Fibroblast of the aortic adventitia (primary cell): Measurements from ENCODE around the genes MIA and GRIK5.

DNA sequence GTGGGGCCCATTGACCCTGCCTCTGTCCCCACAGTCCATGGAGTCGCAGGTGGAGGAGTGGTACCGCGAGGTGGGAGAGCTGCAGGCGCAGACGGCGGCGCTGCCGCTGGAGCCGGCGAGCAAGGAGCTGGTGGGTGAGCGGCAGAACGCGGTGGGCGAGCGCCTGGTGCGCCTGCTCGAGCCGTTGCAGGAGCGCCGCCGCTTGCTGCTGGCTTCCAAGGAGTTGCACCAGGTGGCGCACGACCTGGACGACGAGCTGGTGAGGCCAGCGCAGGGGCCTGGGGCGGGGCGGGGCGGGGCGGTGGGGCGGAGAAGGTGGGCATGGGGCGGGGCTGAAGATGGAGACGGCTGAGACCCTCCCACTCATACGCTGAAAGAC is 27.5 kb upstream of the SHKBP1 start:
- CAGE, long polyA plus RNA, result no peak

DNA sequence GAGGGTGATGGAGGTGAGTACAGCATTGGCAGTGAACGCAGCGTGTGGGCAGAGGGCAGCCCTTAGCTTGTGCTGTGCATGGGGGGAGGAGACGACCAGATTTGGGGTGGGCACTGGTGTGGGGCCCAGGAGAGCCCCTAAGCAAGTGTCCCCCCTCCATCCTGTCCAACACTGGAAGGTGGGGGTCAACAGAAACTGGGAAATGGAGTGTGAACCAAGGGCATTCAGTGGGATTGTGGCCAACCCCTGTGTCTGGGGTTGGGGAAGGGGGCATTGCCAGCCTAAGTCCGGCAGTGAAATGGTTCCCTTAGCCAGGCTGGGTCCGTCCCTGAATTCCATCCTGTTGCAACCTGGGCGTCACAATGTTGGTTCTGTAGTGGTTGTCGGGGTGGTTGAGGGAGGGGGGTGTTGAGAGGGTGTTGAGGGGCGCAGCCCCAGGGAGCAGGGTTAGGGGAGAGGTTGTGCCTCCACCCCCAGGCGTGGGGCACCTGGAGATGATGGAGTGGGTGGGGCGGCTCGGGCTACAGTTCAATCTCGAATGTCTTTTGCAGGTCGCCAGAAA is 23.4 kb downstream of the NUMBL start:
- CAGE, long polyA plus RNA, result no peak

DNA sequence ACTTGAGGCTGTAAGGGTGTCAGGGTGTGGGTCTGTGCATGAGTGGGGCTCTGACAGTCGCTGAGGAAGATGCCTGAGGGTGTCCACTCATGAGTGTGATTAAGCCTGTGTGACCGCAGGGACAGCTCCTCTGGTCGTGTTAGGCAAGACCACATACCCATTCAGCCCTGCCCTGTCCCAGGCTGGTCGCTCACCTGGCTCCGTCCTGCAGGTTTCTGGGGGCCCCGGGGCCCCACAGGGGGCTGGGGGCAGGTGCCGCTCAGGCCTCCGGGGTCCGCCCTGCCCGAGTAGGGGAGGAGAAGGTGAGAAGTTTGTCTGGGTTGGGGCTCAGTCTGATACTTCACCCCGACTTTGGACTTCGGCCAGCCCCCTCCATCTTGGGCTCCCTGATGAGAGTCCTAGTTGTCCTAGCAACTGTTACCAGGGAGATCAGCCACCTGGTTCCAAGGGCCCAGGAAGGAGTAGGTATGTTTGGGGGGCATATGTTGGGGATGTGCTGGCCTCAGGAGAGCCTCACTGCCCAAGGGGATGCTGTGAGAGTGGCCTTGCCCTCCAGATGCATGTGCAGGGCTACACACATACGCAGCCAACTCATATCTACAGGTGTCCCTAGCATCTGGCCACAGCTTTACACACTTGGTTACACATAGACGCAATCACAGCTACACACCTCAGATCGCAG is 3.6 kb downstream of the NUMBL start:
- CAGE, long polyA plus RNA, result no peak

DNA sequence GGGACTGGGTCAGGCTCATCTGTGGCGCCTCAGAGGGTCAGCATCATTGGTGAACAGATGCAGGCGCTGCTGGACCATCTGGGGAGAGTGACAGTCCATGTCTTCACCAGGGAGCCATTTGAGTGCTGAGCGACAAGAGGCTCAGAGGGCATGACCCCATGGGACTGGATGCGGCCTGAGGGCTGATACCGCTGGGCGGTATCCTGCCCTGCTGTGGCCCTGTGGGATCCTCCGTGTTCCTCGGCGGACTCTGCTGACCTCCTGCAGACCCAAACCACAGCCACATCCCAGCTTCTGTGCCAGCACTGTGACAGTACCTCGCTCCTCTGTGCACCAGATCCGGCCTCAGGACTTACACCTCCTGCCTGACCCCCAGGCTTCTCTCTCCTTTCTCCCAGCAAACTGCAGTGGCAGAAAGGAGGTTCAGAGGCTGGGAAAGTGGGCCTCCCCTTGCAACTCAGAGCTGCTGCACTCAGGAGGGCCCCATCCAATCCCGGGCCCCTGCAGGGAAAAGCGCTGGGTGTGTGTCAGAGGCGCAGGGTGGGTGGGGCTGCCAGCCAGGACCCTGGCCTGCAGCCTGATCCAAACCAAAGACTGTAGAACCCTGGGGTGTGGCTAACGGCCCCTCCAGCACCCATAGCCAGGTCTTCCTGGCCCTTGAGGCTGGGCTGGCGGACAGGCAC is 10.2 kb downstream of the ACTMAP start:
- CAGE, long polyA plus RNA, result no peak

DNA sequence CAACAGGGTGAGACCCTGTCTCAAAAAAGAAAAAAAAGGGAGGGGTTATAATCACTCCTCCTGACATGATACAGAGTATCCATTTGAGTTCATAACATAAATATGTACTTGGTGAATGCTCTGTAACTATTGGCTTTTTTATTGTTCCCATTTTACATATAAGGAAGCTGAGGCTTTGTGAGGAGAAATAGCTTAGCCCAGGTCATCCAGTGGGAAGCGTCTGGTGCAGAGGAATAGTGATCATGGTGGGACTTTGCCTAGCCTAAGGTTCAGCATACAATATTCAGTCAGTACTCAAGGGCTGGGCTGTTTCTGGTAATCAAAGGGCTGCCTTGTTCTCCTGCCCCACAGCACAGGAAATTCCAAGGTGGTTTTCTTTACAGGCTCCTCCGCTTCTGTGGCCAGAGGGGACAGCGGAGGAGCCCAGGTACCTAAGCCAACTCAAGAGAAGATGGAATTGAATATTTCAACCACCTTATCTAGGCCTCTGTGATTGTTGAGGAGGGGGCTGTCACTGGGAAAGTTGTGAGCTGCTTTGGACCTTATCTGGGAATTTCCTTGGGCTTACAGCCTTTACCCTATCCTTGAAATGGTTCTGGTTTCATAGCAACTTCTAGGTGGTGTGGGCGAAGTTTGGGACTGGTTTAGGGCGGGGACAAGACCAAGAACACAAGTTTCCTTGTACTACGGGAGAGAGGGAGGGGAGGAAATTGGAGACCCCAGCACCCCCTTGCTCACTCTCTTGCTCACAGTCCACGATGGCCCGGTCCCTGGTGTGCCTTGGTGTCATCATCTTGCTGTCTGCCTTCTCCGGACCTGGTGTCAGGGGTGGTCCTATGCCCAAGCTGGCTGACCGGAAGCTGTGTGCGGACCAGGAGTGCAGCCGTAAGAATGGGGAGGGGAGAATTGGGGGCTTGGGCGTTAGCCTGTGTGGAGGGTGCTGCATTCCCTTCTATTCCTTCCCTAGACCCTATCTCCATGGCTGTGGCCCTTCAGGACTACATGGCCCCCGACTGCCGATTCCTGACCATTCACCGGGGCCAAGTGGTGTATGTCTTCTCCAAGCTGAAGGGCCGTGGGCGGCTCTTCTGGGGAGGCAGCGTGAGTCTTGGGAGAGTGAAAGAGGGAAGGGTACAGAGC is at the start of gene MIA:
Gene MIA (plus strand): TSS at position 737 of the 1,140 bp plus-strand sequence.
- CAGE, long polyA plus RNA, result no peak

DNA sequence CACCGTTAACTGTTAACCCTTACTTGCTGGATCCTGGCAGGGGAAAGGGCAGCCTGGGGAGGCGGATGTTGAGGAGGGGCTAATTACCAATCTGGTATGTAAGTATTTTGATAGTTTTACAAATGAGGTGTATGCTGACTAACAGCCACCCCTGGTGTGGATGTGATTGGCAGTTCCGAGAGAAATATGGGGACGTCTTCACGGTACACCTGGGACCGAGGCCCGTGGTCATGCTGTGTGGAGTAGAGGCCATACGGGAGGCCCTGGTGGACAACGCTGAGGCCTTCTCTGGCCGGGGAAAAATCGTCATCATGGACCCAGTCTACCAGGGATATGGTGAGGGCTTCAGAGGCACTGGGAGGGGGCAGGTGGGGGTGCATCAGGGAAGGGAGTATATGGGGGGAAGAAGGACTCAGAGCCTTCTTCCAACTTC is 53.9 kb upstream of the CYP2A7 start:
- CAGE, long polyA plus RNA, result no peak

DNA sequence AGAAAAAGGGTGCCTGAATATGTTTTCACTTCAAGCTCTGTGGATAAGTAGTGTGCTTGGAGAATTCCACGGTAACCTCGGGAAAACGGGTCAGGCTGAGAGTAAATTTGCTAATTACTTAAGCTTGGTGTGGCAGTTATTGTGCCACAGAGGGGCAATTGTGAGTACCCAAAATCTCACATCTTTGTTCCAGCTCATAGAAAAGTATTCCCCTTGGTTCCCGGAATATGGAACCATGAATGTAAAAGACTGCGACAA is 36.3 kb upstream of the CYP2B6 start:
- CAGE, long polyA plus RNA, result no peak

DNA sequence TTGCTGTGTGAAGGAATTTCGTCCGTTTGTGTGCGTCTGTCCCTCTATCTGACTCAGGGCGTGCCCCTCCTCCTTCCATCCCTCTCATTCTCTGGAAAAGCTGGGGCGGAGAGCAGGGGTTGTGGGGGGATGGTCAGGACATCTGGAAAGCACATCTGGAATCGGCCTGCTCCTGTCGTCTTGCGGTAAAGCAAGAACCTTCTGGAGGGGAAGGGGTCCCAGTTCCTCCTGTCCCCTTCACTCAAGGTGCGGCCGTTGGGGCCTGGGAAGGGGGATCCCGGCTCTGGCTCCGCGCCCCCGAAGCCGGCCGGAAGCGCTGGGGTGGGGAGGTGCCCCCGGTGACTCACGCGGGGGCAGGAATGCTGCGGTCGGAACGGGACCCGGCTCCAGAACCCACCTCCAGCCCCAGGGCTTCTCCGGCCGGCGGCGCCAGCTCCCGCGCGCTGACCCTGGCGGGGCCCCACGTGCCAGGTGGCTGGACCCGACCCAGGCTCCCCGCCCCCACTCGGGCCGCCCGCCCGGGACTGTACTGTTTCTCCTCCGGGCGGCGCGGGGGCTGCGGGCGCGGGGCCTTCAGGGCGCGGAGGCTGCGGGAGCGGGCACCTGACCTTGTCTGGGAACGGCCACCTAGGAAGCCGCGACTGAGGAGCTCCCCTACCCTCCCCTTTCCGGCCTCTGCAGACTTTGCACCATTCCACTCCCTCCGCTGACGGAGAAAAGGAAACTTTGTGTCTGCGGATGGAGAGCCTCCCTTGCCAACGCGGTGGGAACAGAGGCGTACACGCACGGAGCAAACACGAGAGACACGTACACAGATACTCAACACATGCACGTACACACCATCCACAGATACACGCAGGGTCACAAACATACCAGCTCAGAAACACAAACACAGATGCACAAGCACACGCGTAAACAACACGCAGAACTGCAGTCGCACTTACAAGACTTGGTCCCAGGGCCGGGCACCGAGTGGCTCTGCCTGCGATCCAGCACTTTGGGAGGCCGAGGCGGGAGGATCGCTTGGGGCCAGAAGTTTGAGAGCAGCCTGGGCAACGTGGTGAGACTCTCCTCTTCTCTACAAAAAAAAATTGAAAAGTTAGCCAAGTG is 7.2 kb downstream of the AXL start:
- CAGE, long polyA plus RNA, result no peak

GRCh38 chr19:41278649-41279348 is 14.6 kb downstream of the HNRNPUL1 start:
- CAGE, long polyA plus RNA, result no peak

- CAGE, long polyA plus RNA, result no peak
Measured at GRCh38 chr19:41296255-41297356, 13.4 kb upstream of the CCDC97 start.

DNA sequence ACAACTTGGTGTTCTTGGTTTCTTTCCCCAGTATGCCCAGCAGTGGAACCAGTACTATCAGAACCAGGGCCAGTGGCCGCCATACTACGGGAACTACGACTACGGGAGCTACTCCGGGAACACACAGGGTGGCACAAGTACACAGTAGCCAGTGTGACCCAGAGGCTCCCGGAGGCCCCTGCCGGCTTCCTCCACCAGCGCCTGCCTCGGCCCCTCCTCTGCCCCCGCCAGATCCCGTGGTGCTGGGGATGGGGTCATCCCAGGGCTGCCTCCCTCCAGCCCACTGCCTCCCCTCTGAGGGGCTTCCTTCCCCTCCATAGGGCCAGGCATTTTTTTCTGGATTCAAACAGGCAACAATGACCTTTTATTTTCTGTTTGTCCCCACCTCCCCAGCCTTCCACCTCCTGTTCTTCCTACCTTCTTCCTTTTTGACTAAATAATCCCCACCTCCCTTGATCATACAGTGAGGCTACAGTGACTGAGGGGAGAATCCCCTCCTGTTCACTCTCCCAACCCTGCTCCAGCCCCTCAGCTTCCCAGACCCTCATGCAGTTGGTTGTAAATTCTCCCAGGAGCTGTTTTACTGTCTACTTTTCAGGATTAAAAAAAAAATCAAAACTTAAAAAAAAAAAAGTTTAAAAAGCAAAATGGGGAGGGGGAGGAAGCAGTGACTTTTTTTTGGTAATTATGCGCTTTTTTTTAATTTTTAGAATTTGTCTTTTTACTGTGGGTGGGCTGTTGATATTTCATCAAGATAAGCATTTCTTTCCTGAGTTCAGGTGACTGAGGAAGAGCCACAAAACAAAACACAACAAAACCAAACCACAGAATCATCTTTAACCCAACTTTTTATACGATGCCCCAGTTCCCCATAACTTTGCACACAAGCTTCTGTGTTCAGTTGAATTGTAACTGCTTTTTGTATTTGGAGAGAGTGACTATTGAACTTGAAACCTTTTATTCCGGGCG is 3.3 kb upstream of the CCDC97 start:
- CAGE, long polyA plus RNA, result no peak

- CAGE, long polyA plus RNA, result no peak
Measured at GRCh38 chr19:41357225-41357863, 3.6 kb upstream of the TGFB1 start.

- CAGE, long polyA plus RNA, result no peak
Measured at GRCh38 chr19:41420329-41421164, 6.6 kb downstream of the B3GNT8 start.

- CAGE, long polyA plus RNA, result no peak
Measured at GRCh38 chr19:41427639-41428676, 784 bp upstream of the B3GNT8 start.

- CAGE, long polyA plus RNA, result no peak
Measured at GRCh38 chr19:41431358-41432452, 4.5 kb upstream of the B3GNT8 start.

DNA sequence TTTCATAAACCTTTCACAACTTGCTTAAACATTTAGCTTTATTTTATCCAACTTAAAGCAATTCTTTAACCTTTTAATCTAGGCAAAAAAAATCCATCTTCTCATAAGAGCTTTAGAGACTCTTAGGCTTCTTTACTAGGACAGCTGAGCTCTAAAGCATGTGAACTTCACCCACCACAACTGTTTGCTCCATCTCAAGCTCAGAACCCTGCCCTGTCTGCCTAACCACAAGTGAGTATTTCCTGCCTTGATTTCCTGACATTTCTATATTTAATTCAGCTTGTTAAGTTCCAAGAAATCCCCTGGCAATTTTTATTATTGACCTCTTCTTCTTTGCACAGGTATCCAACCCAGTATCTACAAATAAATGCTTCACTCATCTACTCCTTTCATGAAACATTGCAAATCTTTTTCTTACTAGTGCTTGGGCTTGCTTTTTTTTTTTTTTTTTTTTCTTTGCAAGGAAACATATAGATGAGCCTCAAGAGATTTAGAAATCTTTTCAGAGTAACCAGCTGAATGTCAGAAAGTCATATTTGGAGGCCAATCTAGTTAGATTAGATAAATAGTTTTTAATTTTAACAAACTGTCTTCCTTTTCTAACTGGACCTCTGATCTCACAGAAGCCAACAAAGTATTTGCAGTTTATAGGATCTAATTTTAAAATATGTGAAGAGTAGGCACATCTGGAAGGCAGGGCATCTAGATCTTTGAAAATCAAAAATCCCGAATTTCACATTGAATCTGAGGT is 20.9 kb upstream of the CEACAM21 start:
- CAGE, long polyA plus RNA, result no peak

- CAGE, long polyA plus RNA, result no peak
Measured at GRCh38 chr19:41748405-41749062, 6.8 kb upstream of the CEACAM6 start.

GRCh38 chr19:42069984-42070639 is at the start of gene GRIK5:
Gene GRIK5, minus strand, starts transcription at chr19:42070206.
- CAGE, long polyA plus RNA, result no peak

GRCh38 chr19:42113614-42114409 is 18.4 kb downstream of the POU2F2 start:
- CAGE, long polyA plus RNA, result no peak

GRCh38 chr19:42114410-42114953 is 17.8 kb downstream of the POU2F2 start:
- CAGE, long polyA plus RNA, result no peak